Hair follicle dermal papilla cell (primary cell): ENCODE results near the genes FAM98A and QPCT.

GRCh38 chr2:33437123-33437962, 39.1 kb upstream of the RASGRP3 start:
- CAGE, long polyA plus RNA: no peak

- CAGE, long polyA plus RNA: no peak
Observed at GRCh38 chr2:33599130-33600033, at the start of gene FAM98A. FAM98A (minus strand) TSS chr2:33599299.

DNA sequence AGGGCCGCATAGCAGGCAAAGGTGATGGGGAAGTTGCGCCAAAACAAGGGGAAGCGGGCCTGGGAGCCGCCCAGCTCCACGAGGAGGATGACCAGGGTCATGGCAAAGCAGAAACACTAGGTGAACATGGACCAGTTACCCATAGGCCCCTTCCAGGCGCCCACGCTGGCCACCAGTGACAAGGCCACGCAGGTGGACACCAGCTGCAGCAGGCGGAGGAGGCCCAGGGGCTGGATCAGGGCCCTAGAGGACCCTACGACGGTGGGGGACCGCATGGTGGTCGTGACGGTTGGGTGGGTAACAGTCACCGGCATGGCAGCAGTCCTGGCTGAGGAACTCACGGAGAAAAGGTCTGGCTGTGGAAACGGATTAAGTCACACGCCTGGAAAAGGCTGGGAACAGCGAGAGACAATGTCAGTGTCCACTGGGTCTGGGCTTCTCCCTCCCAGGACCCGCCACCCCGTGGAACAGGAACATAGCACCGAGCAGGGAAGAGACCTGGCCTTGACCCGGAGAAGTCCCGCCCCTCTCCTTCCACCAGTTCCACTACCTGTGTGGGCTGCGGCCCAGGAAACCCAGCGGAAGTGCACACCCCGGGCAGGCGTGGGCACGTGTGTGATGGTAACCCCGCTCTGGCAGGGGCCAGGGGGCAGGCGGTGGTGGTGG, 128.7 kb upstream of the FAM98A start:
- CAGE, long polyA plus RNA: no peak

DNA sequence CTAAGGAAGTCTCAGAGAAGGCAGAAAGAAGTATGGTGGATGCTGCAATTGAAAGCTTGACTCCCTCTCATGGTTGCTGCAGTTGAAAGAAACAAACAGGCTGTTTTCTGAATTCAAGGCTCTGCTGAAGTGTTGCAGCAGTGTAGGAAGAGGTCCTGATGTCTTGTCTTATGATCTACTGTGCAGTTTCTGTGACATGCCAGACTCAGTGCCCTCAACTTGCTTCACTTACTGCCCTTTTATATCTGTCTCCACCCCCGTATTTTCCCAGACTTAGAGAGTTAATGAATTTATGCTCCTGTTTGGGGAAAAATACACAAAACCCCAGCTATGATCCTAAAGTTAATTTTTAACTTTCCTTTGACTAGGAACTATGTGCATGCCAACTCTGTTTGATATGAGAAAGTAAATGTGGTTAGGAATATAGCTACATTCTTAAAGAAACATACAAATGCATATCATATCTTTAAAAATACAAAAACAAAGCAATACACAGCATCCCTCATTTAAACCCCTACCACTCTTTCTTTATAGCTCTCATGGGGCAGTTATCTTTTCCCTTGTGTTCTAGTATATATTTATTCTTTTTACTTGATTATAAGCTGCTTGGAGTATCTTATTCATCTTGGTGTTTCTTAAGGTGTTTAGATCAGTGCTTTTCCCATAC, 655.4 kb upstream of the FAM98A start:
- CAGE, long polyA plus RNA: no peak

DNA sequence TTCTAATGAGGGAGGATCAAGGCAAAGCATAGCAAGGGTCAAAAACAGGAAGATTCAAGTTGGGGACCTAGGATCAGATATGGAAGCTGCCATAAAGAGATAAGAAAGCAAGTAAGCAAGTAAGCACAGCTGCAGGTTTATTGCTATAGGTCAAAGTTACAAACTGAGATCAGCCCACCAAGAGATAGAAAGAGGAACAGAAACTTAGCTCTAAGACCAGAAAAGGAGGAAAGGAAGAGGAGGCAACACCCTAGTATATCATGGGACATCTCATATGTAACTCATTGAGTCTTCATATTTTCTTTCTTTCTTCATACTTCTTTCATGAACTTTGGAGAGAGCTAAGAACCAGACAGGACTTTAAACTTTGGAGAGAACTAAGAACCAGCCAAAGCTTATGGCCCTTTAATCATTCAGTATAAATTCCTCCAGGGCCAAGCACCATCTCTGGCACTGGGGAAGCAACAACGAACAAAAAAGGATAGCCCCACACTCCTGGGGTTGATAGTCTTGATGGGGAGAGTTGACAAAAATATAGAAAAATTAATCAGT, 295.8 kb upstream of the CRIM1 start:
- CAGE, long polyA plus RNA: no peak

DNA sequence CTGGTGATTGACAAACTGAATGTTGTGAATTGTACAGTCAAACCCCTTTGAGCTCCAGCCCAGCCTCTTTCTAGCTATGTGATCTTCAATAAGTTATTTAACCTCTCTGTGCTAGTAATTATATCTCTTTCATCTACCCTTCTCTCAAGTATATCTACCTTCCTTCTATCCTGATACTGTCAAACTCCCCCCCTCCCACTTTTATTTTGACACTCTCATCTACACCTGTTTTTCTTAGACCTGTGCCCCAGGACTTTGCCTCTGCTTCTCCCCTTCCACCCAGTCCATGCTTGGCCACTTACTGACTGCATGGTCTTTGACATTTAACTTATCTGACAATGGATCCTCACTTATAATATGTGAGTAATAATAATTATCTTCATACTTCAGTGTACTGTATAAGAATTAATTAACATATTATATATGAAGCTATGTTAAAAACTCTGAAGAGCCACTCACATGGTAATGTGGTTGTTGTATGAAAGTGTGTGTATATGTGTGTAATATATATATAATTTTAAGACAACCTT, 270.8 kb upstream of the CRIM1 start:
- CAGE, long polyA plus RNA: no peak

- CAGE, long polyA plus RNA: no peak
Observed at GRCh38 chr2:36383035-36384110, 27.8 kb downstream of the CRIM1 start.

- CAGE, long polyA plus RNA: no peak
Observed at GRCh38 chr2:36429098-36429694, 73.6 kb downstream of the CRIM1 start.

GRCh38 chr2:36467634-36468179, 112.1 kb downstream of the CRIM1 start:
- CAGE, long polyA plus RNA: no peak

GRCh38 chr2:36550730-36550998, 47.3 kb downstream of the FEZ2 start:
- CAGE, long polyA plus RNA: no peak

DNA sequence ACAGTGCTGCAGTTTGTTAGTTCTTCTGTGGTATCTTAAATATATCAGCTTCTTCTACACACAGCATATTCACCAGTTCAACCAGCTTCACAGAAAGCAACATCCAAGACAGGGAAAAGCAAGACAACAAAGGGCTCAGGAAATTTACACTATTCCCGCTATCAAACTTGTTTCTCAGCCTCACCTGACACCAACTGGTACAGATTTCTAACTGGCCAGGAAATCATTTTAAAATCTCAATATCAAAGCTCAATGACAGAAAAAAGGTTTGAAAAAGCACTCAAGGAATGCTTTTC, 28.4 kb downstream of the FEZ2 start:
- CAGE, long polyA plus RNA: no peak

DNA sequence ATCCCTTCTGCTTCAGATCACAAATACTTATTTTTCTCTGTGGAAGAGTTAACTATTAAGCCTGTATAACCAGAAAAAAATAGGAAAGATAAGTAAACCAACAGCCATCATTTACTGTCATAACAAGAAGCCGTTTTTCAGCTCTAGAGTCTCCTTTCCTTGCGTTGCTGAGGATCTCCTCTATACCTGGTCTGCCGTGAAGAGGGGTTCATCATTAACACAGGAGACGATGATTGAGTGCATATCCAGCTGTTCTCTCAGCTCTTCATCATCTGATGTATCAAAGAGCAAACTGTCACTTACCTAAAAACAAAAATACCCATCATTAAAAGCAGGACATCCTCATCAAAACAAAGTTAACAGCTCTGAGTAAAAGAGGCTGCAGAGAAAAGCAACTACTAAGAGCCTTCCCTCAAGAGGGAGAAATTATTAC, 14.8 kb downstream of the FEZ2 start:
- CAGE, long polyA plus RNA: no peak

DNA sequence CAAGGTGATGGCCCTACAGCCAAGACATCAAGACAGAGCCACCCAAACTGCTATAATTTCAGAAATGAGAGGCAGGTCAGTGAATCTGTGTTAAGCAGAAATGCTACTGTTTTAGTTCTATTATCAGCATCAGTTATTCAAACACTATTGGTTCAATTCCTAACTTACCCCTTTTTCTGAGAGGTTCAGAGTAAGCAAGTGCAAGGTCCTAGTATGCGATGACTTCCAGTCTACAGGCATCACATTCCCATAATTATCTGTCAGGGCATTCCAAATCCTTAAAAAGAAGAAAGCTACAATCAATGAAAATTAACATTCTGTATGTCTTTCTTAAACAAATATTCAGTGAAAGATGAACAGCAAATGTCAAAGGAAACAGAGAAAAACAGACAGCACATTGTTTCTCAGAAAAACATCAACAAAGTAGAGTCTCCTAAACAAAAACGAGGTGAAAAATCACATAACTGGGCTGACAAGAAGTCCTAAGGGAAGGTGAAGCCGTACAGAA, 7.2 kb downstream of the FEZ2 start:
- CAGE, long polyA plus RNA: no peak

- CAGE, long polyA plus RNA: no peak
Observed at GRCh38 chr2:36869327-36870015, 96.9 kb downstream of the STRN start.

- CAGE, long polyA plus RNA: no peak
Observed at GRCh38 chr2:37344263-37345266, at the start of gene QPCT. QPCT (plus strand) TSS chr2:37344630.

- CAGE, long polyA plus RNA: no peak
Observed at GRCh38 chr2:37390267-37391020, 46.0 kb downstream of the QPCT start.

DNA sequence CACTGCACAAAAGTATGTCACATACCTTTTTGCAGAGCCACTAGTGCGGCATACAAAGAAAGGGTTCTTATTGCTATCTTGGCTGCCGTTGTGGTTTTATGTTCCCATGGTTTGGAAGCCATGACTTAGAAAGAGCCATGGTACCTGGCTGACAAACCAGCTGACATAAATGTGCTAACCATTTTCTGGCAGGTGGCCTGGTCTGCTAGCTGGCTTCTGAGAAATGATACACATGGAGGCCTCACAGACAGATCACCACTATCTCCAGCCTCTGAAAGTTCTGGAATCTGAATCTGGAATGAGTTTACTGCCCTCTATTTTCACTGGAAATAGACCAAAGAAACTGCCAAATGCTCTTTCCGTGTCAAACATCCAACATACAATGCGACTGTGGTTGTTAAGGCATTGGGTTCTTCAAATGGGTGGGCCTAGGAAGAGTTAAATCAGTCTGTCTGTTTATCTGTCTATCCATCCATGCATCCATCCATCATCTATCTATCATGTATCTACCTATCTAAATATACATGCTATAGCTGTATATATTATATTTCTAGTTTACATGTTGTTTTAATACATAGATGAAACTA, 123.8 kb downstream of the QPCT start:
- CAGE, long polyA plus RNA: no peak

DNA sequence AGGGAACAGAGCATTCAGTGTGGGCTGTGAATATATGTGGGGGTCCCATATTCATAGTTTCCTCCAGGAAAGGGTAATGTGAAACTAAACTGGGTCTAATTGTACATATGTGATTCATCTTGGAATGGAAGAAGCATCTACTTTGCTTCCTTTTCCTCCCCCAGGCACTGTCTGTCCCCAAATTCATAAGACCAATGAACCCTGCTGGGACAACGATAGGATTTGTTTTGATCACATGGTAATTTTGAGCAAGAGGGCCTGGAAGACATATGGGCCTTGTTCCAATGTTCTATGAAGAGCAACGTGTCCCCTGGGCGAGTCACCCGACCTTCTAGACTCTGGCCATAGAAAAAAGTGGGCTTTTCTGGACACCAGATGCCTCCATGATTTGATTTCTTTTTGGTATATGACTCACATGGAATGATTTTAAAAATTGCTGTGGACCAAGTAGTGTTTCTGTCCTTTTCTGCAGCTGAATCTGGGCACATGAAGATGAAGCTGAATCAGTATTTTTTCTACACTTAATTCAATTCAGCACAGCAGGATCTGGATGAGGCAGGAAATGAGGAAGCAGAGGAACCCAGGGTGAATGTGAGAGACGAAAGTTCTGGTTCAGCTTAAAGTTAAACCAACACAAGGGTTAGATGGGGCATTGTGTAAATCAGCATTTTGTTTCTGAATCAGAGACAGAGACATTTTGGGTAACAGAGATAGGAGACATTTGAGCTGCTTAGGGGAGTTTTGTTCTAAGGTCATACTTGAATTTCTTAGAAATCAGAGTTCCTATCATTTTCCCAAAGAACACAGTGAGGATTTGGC, 104.9 kb downstream of the CDC42EP3 start:
- CAGE, long polyA plus RNA: no peak

DNA sequence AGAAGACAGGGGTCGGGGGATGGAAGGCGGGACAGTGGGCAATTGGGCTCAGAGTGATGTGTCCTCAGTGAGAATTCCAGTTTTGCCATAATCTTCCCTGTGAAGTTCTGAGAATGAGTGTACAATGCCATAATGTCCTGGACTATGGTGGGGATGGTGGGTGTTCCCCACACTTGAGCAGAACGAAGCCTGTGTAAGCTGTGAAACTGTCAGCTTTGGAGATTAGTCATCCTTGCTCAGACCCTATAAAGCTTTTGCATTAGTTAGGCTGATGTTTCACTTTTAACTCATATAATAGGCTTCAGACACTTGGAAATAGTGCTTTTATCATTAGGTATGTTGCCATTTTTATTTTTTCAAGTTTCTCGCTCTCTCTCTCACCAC, 47.4 kb downstream of the CDC42EP3 start:
- CAGE, long polyA plus RNA: no peak

GRCh38 chr2:37645254-37646005, 26.0 kb downstream of the CDC42EP3 start:
- CAGE, long polyA plus RNA: no peak